Prostate gland (tissue), 2 donors: ENCODE measurements around a stretch of chr2.

GRCh38 chr2:102100717-102101258, 41.8 kb upstream of the IL1R1 start:
- PRO-cap = no peak
- RAMPAGE, long total RNA, 2 experiments = no peak in any of the 2 experiments

DNA sequence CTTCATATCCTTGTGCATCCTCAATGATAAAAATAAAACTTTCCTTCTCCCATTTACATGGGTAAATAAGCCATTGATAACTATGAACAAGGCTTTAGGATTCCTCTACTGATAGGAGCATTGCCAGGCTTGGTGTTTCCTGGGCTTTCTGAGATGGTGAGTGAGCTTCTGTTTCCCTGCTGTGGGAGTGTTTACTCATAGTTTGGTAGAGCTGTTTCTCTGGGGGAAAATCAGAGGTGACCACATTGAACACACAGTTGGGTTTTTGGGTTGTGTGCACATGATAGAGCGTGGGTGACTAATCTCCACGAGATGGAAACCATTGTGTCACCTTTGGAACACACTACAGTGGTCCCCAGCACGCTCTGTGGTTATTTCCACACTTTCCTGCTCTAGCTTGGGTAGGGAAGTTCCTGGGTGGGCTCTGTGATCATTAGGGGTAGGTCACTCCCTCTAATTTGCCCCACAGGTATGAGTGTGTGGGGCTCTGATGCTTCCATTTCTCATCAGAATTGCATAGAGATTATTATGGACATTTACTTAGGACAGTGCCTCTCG, 5.4 kb downstream of the IL1R1 start:
- PRO-cap = no peak
- RAMPAGE, long total RNA, 2 experiments = no peak in any of the 2 experiments

- PRO-cap = no peak
- RAMPAGE, long total RNA, 2 experiments = no peak in any of the 2 experiments
These were observed 7.9 kb upstream of the IL1RL2 start for GRCh38 chr2:102178686-102179513.

DNA sequence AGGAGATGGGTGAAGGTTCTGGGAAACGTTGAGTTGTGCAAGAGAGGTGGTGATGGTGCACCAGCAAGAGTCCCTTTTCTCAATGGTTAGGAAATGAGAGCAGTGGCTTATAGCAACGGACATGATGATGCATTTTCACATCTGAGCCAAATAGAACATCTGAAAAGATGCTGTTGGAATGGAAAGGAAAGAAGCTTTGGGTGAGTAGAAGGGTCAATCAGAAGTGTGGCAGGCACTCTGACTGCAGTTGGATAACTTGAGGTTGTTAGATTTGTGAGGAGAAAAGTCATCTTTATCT, 48.6 kb upstream of the IL1RL1 start:
- PRO-cap = no peak
- RAMPAGE, long total RNA, 2 experiments = no peak in any of the 2 experiments

DNA sequence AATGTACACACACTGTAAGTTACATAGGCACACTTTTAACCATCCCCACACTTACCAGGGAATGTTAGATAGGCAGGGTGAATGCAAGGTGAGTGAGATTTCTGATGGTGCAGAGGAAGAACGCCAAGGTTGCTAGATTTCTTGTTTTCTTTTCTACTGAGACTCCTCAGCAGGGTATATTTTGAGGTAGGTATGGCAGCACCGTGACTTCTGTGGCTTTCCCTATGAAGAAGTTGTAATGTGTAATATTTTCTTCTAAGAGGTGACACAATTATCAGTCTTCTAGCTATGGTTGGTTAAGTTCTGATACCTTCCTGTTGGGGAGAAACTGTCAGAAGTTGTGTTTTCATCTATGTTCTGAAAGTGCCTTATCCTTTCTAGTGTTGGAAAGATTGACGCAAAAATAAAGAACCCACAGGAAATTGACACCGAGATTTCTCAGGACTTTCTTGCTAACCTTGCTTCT, 11.7 kb downstream of the IL18R1 start:
- PRO-cap = no peak
- RAMPAGE, long total RNA, 2 experiments = no peak in any of the 2 experiments

- PRO-cap = unidirectional peak, plus-strand start at chr2:102367938
- RAMPAGE, long total RNA, 2 experiments = no peak in any of the 2 experiments
These were observed 12.1 kb downstream of the IL18R1 start for GRCh38 chr2:102367761-102368026.

DNA sequence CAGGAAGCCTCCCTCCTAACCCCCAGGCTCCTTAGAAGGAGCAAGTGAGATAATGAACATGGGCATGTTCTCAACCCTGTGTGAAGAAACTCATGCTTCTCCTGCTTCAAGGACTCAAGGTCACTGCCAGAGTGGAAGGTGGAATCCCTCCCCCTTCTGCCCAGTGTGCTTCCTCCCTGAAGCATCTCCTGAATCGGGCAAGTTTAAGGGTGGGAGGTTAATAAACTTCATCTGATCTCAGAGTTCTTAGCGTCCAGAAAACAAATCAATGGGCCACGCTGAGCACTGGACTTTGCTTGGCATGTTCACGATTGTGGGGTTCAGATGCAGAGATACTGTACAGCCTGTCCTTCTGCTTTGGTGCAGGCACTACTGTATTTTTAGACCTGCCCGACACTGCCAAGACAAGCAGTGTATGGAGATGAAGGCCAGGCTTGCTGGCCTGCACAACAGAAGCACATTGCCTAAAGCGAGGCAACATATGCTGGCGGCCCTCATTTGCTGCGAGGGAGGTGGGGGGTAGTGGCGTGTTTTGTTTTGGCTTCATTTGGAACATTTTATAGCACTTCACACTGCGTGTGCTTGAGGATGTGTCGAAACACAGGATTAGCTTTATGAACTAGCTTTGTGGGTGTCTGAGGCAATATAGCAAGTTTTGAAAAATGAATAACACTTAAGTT, 26.9 kb downstream of the TMEM182 start:
- PRO-cap = no peak
- RAMPAGE, long total RNA, 2 experiments = no peak in any of the 2 experiments

DNA sequence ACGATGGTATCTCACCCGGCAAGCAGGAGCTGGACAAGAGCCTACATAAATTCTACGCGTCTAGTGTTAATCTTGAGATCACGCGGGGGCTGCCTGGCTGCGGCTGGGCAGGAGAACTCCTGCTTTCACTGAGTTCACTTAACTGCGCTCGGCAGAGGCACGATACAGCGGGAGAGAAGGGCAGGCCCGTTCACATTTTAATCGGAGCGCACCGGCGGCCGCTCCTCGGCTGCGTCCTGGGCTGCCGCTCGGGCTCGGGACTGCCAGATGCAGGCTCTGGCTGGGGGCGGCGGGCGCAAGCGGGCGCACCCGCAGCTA, 1.7 kb upstream of the POU3F3 start:
- PRO-cap = no peak
- RAMPAGE, long total RNA, 2 experiments = no peak in any of the 2 experiments

- PRO-cap = no peak
- RAMPAGE, long total RNA, 2 experiments = no peak in any of the 2 experiments
These were observed 35.4 kb downstream of the POU3F3 start for GRCh38 chr2:104889254-104889700.

- PRO-cap = no peak
- RAMPAGE, long total RNA, 2 experiments = no peak in any of the 2 experiments
These were observed 25.4 kb downstream of the GPR45 start for GRCh38 chr2:105266782-105267600.

DNA sequence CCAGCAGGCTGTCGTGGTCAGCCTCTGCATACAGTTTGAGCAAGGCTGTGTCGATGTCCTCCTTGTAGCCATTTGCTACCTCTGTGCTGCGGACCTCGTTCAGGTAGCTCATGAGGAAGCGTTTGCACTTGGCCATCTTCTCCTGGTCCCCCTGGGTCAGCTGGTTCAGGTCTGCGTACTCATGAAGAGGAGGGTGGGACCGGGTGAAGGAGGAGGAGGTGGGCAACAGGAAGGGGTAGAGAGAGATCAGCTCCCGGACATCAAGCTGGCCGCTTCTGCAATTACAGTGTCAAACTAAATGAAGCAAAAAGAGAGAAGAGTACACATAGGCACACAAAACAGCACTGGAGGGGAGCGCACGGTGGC, 38.9 kb downstream of the GPR45 start:
- PRO-cap = no peak
- RAMPAGE, long total RNA, 2 experiments = no peak in any of the 2 experiments

DNA sequence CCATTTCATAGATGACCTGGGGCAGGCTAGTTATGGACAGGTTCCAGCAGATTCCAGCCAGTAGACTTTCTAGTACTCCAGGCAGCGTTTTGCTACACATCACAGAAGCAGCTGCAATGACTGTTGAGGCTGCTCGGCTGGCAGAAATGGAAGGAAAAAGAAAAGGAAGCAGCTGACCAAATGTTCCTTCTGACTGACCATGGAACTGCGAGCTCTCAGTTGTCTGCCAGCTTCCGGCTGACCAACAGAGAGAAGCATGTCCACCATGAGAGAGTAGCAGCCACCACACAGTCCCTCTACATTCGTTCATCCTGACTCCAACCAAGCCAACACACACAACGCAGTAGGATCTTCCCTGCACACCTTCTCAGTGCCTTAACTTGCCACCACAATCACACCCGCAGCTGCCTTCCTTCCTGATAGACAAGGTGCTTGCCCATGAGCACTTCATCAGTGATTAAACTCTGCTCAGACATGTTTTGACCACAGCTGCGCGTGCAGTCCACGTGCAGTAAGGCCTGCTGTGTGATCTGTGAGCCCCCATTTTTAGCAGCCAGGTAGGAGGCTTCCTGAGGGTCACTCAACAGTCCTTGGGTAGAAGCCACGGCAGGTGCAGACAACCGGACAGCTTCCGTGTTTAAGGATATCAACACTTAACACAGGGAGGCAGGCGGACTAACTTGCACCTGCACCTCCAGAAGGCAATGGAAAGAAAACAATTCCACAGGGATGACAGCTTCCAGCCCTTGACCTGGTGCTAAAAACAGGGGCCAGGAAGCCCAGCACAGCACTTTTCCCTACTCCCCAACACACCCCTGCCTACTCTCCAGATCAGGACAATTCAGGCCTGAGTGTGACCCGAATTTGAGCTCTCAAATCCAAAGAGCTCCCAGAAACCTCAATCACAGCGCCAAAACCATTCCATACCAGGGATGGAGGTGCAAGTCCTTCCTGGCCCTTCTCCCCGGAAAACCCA, 983 bp downstream of the TGFBRAP1 start:
- PRO-cap = no peak
- RAMPAGE, long total RNA, 2 experiments = no peak in any of the 2 experiments

GRCh38 chr2:105383022-105383417, 15.8 kb downstream of the FHL2 start:
- PRO-cap = no peak
- RAMPAGE, long total RNA, 2 experiments = no peak in any of the 2 experiments

DNA sequence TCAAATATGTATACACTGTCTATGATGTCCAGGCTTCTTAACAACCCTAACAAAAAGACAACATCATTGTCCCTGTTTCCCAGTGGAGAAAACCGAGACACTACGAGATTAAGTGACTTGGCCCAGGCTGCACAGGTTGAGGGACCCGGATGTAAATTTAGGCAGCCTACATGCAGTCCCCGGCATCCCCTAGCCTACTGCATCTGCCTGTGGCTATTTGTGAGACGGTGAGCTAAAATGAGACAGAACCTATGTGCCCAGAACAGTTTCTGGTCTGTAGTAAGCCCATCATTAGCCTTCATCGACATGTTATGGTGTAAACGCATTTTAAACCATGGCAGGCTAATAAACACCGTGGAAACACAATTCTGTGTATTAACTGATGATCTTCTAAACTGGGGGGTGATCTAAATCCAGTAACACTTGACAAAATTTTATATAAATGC, 1.5 kb downstream of the FHL2 start:
- PRO-cap = no peak
- RAMPAGE, long total RNA, 2 experiments = no peak in any of the 2 experiments

GRCh38 chr2:105406078-105406907, 7.4 kb upstream of the FHL2 start:
- PRO-cap = no peak
- RAMPAGE, long total RNA, 2 experiments = no peak in any of the 2 experiments

- PRO-cap = no peak
- RAMPAGE, long total RNA, 2 experiments = no peak in any of the 2 experiments
These were observed 39.5 kb upstream of the FHL2 start for GRCh38 chr2:105438145-105439024.

GRCh38 chr2:105488182-105488891, 89.5 kb upstream of the FHL2 start:
- PRO-cap = no peak
- RAMPAGE, long total RNA, 2 experiments = no peak in any of the 2 experiments

GRCh38 chr2:105490901-105491409, 92.1 kb upstream of the FHL2 start:
- PRO-cap = no peak
- RAMPAGE, long total RNA, 2 experiments = no peak in any of the 2 experiments

- PRO-cap = no peak
- RAMPAGE, long total RNA, 2 experiments = no peak in any of the 2 experiments
These were observed 46.1 kb downstream of the NCK2 start for GRCh38 chr2:105790748-105791321.

DNA sequence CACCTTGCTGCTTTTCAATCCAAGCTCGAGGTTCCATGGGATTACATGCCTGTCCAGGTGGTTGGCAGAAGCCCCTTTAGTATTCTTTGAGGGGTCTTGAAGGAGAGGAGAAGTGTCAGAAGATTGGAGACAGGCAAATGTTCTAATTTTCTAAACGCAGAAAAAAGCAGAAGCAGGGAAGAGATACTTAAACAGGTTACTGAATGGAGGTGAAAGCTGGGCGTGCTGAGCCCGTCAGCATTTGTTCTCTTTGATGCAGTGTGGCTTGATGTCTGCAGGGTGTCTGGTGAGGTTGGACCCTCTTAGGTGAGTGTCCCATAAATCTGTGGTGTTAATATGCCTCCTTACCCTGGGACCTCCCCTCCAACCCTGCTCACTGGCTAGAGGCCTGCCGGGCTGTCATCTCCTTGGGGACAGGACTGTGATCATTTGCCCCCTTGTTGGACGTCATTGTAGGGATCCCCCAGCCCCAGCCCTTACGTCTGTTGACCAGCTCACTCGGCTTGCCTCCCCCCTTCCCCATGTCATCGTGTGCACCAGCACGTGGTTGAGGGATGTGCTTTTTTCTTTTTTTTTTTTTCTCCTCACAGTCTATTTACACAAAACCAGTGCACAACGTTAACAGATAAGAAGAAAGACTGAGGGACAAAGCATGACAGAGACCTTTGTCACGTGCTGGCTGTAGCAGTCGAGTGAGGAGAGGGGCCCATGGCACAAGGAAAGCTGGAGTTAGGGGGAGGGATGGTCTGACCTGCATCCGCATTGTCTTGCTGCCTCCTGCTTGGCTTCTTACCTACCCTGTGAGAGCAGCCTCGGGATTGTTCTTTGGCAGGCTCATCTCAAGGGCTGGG, 56.4 kb downstream of the NCK2 start:
- PRO-cap = no peak
- RAMPAGE, long total RNA, 2 experiments = no peak in any of the 2 experiments